Sigmoid colon (tissue), 4 donors: Measurements from ENCODE around the gene PHLDA2.

GRCh38 chr11:2728713-2729288 is 156.8 kb downstream of the CDKN1C start:
- PRO-cap = no peak
- RAMPAGE, long total RNA, 4 experiments = no peak in any of the 4 experiments

DNA sequence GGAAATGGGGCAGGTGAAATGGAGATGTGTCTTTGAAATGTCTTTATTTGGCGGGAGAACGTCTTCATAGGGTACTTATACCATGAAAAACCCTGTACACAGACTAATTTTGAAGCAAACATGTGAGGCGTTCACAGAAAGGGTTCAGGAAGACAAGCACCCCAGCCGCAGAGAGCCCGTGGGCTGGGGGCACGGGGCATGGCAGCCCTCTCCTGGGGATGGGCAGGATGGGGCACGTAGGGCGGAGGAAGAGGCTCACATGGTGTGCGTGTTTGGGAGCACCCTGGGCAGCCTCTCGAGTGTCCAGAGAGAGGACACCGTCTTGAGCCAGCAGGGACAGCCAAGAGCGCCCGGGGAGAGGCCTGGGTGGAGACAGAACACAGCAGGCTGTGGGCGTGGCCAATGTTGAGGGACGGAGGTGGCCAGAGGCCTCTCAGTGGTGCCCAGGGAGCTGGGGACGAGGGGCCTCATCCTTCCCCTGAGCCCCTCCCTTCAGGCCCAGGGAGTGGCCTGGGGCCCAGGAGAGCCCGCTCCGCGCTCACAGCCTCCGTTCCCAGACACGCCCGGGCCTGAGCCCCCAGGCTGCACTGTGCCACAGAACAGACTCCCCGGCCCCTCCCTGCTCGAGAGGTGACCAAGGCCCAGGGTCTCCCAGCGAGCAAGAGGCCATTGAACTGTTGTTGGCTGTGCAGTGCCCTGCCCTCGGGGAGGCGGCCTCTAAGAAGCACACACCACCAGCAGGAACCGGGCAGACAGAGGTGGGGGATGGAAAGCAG is 48.5 kb downstream of the CDKN1C start:
- PRO-cap = no peak
- RAMPAGE, long total RNA, 4 experiments = no peak in any of the 4 experiments

DNA sequence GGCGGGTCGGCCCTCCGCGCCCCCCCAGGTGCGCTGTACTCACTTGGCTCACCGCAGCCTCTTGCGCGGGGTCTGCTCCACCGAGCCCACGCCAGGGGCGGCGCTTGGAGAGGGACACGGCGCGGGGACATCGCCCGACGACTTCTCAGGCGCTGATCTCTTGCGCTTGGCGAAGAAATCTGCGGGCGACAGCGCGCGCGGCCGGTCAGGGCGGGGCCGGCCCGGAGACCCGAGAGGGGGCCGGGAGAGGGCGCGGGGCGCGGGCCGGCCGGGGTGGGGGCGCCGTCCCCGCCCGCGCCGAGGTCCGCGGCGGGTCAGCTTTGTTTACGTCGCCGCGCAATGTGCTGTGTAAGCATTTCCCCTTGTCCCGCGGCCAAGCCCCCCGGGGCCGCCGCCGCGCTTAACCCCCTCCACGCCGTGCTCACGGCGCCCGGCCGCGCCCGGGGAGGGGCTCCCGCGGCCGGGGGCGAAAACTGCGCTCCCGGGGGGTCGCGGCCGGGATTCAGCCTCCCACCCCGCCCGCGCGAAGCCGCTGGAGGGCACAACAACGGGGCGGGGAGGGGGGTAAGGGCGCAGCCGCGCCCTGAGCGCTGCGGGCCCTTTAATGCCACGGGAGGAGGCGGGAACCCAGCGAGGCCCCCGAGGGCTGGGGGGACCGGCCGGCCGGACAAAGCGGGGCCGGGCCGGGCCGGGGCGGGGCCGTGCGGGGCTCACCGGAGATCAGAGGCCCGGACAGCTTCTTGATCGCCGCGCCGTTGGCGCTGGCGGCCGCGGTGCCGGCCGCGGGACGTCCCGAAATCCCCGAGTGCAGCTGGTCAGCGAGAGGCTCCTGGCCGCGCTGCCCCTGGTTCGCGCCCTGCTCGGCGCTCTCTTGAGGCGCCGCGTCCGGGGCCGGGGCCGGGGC is 1.4 kb downstream of the CDKN1C start:
- PRO-cap = unidirectional peak, plus-strand start at position 743 of the sequence
- RAMPAGE, long total RNA, 4 experiments = no peak in any of the 4 experiments

DNA sequence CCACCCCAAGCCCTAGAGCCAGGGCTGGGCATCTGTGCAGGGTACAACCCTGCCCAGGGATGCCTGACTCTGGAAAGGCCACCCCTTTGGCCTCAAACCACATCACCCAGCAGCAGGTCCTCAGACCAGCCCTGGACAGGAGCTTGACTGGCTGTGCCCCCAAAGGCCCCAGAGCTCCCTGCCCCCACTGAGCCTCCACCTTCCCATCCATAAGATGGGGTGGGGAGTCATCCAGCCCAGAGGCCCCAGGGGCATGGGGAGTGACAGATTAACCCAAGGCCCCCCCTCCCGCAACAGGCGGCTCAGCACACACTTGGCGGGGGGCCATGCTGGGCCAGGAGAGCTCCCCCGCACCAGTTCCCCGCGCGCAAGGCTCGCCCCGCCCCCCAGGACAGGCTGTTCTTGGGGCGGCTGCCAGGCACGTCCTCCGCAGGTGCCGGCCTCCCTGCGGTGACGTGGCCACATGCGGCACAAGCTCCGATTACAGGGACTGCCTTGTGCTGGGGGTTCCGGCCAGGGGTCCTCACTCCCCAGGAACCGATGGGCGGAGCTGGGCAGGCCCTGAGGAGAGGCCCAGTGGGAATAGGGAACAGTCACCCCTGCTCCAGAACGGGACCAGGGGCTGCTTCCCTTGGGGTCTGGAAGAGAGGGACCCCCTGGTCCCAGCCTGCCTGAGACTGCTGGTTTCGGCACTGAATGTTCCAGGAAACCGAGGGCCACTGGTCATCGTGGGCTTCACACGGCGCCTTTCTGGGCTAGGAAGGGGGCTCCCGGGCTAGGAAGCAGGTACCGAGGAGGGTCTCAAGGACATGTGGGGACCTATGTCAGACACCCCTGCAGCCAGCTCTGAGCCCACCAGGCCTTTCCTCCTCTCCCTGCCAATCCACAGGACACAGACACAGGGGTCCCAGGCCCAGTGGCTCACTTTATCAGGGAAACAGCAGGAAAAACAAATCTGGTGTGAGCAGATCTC is 5.1 kb upstream of the CDKN1C start:
- PRO-cap = no peak
- RAMPAGE, long total RNA, 4 experiments = no peak in any of the 4 experiments

- PRO-cap = bidirectional peak, plus-strand start at chr11:2929192, minus-strand start at chr11:2929105; unidirectional peak, minus-strand start at chr11:2929420
- RAMPAGE, long total RNA, 4 experiments = start-site peak on the minus strand in 2 of 4 experiments, at chr11:2929420-2929425 at its widest, 13 to 17 reads per replicate
Observed at GRCh38 chr11:2928744-2929460, at the start of gene PHLDA2. Gene PHLDA2 (minus strand): TSS chr11:2929420.

DNA sequence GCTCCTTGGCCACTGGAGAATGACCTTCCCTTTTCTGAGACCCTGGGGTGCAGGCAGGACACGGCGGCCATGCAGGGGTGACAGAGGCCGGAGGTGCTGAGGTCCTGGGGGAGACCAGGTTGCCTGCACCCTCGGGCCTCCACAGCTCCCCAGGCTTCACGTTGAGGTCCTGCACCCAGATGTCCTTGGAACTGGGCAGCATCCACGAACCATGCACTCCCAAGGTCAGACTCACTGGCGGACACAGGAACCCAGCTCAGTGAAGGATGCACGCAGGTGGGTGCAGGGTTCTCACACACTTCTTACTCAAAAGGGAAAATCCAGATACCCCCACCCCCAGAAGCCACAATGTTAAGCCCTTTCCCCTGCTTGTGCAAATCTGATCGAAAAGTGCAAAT is 13.9 kb upstream of the PHLDA2 start:
- PRO-cap = no peak
- RAMPAGE, long total RNA, 4 experiments = no peak in any of the 4 experiments

DNA sequence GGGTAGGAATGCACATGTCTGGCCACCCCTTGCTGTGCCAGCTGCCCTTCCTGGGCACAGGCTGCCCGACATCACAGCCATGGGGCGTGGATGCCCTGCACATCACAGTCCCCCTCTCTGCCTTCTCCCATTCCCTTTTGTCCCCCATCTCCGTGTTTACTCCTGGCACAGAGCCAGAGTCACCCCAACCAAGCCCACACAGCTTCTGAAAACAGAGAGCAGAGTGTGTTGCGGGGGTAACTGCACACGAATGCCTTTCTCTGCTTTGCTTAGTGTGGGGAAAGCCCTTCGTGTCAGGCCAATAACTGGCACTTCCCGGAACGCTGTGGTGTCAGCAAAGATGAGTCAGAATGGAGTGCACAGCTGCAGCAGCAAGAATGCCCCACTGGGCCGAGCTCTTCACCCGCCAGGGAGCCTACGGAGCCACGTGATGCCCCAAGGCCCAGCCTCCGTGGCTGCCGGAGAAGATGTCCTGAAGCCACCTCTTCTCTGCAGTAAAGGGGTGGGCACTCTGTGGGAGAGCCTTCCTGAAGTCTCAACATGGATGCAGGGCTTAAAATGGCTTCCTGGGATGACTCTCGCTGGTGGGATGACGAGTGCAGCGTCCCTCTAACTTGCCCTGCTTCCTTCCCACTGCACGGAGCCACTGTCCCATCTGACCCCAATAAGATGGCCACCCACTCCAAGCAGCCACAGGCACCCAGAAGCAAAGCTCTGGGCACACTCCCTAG is 7.4 kb downstream of the CARS1 start:
- PRO-cap = no peak
- RAMPAGE, long total RNA, 4 experiments = no peak in any of the 4 experiments

GRCh38 chr11:3056432-3056872 is 771 bp downstream of the CARS1 start:
- PRO-cap = no peak
- RAMPAGE, long total RNA, 4 experiments = no peak in any of the 4 experiments

GRCh38 chr11:3093688-3094014 is 36.4 kb upstream of the CARS1 start:
- PRO-cap = no peak
- RAMPAGE, long total RNA, 4 experiments = start-site peak on the minus strand in 1 of 4 experiments, at chr11:3093757-3093915 at its widest, 5 reads per replicate

DNA sequence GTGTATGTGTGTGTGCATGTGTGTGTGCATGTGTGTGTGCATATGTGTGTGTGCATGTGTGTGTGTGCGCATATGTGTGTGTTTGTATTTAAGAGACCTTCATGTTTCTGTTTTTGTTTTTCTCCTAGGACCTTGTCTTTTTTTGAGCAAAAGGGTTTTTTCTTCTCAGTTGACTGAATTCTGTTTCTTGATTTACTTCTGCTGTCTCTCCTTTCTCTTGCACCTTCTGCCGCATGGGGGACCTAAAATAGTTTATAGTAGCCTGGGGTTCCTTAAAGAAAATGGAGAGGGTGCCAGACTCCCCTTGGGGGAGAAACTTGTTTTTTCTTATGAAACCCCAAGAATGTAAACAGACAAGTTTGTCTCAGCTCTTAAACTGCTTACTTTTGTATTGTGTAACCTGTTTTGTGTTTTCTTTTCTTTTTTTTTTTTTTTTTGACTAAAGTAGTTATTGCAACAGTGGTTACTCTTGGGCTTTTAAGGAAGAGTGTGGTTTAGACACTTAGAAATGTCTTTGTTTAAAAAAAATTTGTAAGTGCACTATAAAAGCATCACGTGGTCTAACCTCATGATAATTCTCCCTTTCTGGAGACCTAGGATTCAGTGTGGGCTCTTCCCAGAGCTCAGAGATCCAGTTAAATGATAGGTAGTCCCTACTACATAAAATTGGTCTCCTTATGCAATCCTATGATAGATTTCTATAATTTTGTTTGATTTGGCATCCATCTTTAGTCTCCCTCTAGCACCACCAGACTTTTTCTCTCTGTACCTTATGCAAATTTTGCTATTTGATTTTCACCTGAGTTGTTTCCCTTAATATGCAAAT is 52.8 kb downstream of the OSBPL5 start:
- PRO-cap = no peak
- RAMPAGE, long total RNA, 4 experiments = no peak in any of the 4 experiments

- PRO-cap = no peak
- RAMPAGE, long total RNA, 4 experiments = no peak in any of the 4 experiments
Observed at GRCh38 chr11:3157340-3157915, 7.7 kb downstream of the OSBPL5 start.

DNA sequence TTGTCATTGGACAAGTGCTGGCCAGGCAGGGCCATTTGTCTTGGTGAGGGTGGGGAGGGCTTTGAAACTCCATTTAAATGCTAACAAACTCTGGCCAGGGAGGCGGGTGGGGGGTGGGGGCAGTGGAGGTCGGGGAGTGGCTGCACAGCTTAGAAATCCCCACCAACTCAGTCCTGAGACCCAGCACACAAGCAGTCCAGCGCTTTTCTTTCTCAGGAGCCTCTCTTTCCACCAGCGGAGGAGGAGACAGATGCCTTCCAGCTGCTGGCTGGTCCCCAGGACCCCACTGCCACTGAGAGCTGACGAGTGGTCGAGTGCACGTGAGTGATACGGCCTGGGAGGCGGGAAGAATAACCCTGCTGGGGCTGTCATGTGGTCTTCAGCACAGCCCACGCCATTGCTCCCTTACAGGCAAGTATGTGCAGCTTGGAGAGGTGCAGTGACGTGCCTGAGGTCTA is 24.2 kb upstream of the OSBPL5 start:
- PRO-cap = no peak
- RAMPAGE, long total RNA, 4 experiments = no peak in any of the 4 experiments

GRCh38 chr11:3242197-3242621 is 10.0 kb upstream of the MRGPRE start:
- PRO-cap = no peak
- RAMPAGE, long total RNA, 4 experiments = no peak in any of the 4 experiments

DNA sequence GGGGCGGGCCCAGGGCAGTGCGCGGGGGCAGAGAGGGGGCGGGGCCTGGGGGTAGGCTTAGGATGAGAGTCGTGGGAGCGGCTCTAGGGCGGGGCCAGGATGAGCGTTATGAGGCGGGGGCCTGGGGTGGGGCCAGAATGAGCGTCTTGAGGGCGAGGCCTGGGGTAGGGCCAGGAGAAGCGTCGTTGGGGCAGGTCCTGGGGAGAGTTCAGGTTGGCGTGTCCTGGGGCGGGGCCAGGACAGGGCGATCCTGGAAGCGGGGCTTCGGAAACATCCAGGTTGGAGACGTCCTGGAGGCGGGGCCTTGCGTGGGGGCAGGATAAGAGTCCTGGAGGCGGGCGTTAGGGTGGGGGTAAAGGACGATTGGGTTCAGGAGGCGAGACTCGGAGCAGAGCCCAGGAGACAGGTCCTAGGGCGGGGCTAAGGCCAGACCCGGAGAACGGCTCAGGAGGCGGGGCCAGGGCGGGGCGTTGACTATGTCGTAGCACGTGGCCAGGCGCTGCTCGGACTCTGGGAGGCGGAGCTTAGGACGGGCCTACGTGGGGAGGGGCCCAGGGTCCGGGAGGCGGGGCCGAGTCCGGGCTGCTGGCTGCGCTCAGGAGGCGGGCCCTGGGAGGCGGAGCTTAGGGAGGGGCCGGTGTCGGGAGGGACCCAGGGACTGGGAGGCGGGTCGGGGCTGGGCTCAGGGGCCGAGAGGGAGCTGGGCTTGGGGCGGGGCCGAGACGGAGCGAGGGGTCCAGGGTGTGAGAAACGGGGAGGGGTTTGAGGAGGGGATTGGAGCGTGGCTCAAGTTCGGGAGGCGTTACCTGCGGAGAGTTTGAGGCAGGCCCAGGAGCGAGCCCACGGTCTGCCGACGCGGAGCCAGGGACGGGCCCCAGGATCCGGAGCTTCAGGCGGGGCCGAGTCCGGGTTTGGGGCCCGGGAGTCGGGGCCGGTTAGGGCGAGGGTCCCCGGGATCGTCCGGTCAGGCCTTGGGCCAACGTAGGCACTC is 43.9 kb upstream of the ZNF195 start:
- PRO-cap = bidirectional peak, plus-strand start at position 173 of the sequence, minus-strand start outside the sequence; unidirectional peak, plus-strand start at position 814 of the sequence
- RAMPAGE, long total RNA, 4 experiments = no peak in any of the 4 experiments

DNA sequence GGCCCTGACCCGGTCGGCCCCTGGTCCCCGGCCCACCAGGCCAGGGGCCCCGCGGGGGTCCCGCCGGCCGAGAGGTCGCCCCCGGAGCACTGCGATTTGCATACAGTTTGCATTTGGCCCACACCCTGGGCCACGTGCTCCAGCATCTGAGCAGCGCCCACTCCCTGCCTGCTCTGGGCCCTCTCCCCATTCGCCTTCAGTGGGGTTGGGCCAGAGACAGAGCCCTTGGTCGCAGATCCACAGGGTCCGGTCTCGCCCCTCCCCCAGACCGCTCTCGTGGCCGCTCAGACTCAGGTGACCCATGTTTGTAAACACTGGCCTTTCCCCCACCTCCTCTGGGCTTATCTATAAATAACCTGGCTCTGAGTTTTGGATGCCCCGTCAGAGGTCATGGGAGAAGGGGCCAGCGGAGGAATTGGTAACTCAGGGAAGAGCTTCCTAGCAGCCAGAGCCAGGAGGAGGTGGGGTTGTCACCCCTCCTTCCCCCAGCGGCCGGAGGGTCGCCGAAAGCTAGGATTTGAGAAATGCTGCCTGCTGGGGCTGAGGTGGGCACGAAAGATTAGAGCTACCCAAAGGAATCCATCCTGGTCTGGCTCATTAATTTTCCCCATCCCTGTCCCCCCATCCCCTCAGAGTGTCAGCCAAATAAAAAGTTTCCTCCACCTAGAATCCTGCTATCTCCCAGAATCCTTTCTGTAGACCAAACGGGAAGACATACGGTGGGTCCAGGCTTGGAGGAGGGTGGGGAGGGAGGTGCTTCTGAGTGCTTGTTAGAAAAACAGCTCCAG is 881 bp upstream of the ART5 start:
- PRO-cap = no peak
- RAMPAGE, long total RNA, 4 experiments = no peak in any of the 4 experiments

GRCh38 chr11:3758778-3758977 is 38.7 kb downstream of the NUP98 start:
- PRO-cap = no peak
- RAMPAGE, long total RNA, 4 experiments = no peak in any of the 4 experiments

DNA sequence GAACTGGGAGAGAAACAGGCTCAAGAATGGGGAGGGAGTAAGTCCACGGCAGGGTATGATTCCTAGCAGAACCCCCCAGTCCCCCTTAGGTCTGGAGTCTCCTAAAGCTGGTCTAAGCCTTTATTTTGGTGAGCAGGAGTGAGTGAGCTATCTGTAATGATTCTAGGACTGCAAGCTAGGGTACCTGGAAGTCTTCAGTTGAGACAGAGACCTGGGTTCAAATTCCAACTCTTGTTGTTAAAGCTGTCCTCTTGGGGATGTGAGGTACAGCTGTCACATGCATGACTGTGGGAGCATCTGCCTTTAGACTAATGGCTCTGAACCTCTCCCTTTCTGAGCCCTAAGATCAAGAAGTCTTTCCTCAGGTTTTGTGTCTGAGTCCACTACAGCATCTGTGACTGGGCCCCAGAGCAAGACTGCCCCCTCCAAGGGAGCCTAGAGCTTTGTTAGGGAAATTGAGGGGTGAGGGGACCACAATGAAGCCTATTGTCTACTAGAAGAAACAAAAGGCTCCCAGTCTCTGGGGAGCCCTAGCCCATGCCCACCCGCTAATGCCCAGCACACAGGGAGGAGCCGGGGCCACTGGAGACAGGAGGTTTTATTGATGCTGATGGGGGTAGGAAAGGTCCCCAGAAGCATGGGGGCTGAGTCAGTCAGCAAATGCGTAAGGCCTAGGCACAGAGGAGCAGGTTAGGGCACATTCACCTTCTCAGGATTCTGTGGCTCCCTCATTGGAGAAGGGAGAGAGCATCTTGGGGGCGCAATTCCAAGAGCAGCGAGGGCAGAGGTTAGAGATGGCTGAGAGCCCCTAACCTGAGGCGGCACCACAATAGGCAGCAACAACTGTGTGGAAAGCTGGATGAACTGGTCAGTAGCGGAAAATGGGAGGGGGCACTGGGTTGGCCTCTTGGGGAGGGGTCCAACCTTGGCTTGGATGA is 14.1 kb downstream of the RHOG start:
- PRO-cap = no peak
- RAMPAGE, long total RNA, 4 experiments = no peak in any of the 4 experiments

GRCh38 chr11:3834578-3835669 is 5.8 kb downstream of the RHOG start:
- PRO-cap = no peak
- RAMPAGE, long total RNA, 4 experiments = no peak in any of the 4 experiments

DNA sequence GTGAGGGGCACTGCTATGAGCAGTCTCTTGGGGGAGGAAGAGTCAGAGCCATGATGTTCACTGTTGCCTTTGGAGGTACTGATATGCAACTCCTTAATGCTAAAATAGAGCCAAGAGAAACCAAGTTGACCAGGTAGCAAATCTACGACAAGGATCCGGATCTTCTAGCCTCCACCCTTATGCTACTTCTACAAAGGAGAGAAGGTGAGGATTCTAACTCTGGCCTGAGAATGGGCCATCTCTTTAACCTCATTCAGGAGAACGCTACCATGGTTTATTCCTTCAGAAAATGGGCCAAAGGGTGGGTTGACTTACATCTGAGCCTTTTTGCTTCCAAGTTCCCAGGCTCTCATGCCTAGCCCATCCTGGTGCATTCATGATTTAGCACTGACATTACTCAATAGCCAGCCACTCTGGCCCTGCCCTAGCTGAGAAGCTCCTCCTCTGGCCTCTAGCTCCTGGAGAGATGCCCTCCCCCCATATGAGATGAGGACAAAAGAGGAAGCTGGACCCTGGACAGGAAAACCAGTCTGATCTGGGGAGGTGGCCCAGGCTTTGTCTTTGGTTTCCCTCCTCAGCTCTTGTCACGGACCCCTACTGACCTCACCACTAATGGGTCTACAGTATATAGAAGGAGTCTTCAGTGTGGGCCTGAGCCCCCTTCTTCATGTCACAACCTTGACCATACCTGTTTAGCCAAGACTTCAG is 3.1 kb downstream of the RHOG start:
- PRO-cap = no peak
- RAMPAGE, long total RNA, 4 experiments = no peak in any of the 4 experiments

- PRO-cap = no peak
- RAMPAGE, long total RNA, 4 experiments = no peak in any of the 4 experiments
Observed at GRCh38 chr11:4023713-4024080, 70.9 kb upstream of the RRM1 start.